PC-3 (cell line): ENCODE measurements around a stretch of chr14.

- RAMPAGE, long total RNA = no peak
Observed at GRCh38 chr14:59695013-59695662, 118.5 kb upstream of the CCDC175 start.

DNA sequence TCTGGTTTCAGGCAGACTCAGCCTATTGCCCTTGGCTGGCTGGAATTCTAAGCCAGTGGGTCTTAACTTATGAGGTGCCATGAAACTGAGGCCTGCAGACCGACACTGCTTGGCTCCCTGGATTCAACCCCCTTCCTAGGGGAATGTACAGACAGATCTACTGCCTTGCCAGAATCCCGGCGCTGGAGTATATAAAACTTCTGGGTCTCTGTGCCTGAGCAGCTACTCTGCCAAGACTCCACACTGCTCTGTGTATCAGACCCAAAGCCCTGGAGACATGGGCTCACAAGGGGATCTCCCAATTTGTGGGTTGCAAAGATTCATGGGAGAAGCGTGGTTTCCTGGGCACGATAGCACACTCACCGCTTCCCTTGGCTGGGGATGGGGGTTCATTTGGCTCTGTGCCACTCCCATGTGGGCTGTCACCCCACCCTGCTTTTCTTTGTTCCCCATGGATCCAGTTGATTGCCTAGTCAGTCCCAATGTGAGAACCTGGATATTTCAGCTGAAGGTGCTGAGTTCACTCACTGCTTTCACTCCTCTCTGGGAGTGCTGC, 40.1 kb upstream of the PCNX4 start:
- RAMPAGE, long total RNA = no peak

- RAMPAGE, long total RNA = no peak
Observed at GRCh38 chr14:60127577-60128312, 36.0 kb downstream of the PCNX4 start.

GRCh38 chr14:60222676-60223346, 26.2 kb upstream of the PPM1A start:
- RAMPAGE, long total RNA = no peak

DNA sequence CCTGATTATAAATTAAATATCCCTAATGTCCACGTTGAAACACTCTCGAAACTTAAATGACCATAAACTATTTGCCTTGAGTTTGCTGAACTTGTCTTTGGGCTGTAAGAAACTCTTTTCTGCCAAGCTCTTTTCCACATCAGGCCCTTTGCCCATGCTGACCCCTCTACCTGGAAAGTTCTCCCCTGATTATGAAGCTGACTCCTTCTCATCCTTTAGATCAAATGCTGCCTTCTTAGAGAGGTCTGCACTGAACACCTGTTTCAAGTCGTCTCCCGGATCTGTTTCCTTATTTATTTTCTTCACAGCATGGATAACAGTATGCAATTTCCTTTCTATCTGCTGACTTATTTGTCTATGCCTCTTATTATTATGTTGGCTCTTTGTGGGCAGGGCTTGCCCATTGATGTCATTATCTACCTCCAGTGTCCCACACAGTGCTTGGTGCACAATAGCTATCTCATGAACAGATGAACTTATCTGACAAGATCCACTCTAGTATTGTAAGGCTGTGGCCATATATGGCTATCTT, 4.0 kb upstream of the PPM1A start:
- RAMPAGE, long total RNA = no peak

DNA sequence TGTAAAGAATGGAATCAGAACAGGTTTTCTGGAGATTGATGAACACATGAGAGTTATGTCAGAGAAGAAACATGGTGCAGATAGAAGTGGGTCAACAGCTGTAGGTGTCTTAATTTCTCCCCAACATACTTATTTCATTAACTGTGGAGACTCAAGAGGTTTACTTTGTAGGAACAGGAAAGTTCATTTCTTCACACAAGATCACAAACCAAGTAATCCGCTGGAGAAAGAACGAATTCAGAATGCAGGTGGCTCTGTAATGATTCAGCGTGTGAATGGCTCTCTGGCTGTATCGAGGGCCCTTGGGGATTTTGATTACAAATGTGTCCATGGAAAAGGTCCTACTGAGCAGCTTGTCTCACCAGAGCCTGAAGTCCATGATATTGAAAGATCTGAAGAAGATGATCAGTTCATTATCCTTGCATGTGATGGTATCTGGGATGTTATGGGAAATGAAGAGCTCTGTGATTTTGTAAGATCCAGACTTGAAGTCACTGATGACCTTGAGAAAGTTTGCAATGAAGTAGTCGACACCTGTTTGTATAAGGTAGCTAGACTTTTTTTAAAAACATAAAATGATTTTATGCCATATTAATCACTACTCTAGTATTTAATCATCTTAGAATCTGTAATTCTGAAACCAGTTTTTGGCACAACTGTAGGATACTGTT, 34.1 kb downstream of the PPM1A start:
- RAMPAGE, long total RNA = no peak

- RAMPAGE, long total RNA = no peak
Observed at GRCh38 chr14:60297223-60298170, 48.5 kb downstream of the PPM1A start.

GRCh38 chr14:60317416-60318126, 68.5 kb downstream of the PPM1A start:
- RAMPAGE, long total RNA = no peak

DNA sequence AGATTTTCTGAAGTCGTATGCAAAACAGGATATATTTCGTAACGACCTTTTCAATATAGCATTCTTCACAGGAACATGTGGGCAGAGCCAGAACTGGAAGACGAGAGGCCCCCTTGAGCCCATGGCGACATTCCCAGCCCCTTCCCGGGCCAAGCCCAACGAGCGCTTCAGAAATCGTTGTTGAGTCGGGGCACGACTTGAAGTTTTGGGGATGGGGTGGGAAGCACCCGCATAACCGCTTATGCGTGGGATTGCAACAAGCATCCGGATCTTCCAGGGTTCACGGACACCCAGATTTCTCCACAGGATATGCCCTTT, 790 bp downstream of the C14orf39 start:
- RAMPAGE, long total RNA = no peak

- RAMPAGE, long total RNA = no peak
Observed at GRCh38 chr14:60813027-60813615, 78.6 kb downstream of the MNAT1 start.

GRCh38 chr14:61341190-61341668, 19.9 kb downstream of the PRKCH start:
- RAMPAGE, long total RNA = no peak

DNA sequence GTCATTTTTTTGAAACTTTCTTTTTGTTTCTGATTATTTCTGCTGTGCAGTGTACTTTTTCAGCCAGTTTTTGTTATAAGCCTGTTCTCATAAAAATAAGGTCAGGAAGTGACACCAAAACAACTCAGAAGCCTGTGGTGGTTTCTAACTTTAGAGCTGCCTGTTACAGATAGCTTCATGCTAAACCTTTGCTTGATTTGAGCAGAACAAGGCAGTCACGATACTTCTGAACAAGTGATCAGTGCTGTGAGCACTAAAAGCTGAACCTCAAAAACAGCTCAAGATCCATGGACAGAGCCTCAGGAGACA, 82.0 kb downstream of the PRKCH start:
- RAMPAGE, long total RNA = no peak

- RAMPAGE, long total RNA = no peak
Observed at GRCh38 chr14:61601818-61602604, 93.3 kb upstream of the HIF1A start.

DNA sequence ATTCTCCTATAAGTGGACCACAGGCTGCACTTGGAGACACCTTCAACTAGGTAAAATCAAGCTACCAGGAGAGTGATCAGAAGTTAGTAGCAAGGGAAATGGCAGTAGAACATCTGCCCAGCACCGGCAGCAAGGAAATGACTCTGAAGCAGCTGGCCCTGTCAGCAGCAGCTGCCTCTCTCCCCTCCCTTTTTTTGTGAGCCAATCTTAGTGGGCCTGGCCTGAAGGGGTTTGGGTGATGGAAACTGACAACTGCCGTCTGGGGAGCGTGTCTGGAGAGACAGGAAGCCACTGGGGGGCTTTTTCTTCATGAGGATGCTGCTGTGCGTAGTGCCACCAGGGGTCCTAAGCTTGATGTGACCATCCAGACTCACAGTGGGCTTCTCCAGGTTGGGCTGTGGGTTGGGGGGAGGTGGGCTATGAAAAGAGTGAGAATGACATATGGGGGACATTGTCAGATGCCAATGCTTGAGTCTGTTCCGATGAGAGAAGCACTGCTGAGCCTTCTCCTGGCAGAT, 87.7 kb upstream of the HIF1A start:
- RAMPAGE, long total RNA = no peak

GRCh38 chr14:61608216-61608791, 87.0 kb upstream of the HIF1A start:
- RAMPAGE, long total RNA = no peak

GRCh38 chr14:61669186-61669543, 26.1 kb upstream of the HIF1A start:
- RAMPAGE, long total RNA = no peak

GRCh38 chr14:61736247-61736615, 26.0 kb upstream of the SNAPC1 start:
- RAMPAGE, long total RNA = no peak

GRCh38 chr14:61738659-61739325, 23.4 kb upstream of the SNAPC1 start:
- RAMPAGE, long total RNA = no peak

DNA sequence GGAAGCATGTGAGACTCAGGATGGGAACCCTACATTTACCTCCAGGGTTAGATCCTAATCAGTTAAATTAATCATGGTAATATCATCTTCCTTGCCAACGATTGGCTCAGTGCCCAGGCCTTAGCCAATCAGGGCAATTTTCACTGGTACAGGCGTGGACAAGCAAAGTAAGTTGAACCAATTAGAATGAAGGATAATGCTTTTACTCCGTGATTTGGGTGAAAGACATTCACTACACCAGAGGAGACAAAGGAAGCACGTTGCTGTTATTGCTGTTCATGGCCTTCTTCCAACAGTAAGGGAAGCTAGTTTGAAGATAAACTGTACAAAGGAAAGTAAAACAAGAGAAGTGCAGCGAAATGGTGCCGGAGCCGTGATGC, 353.3 kb downstream of the SYT16 start:
- RAMPAGE, long total RNA = no peak

- RAMPAGE, long total RNA = no peak
Observed at GRCh38 chr14:63543542-63544134, 461 bp upstream of the PPP2R5E start.